Epithelial cell of esophagus (primary cell): ENCODE results near the gene TXN2.

- RRBS = 89% methylated on average over 3 of the region's 13 CpGs
Measured at GRCh38 chr22:36293080-36293540, 40.2 kb downstream of the APOL1 start.

GRCh38 chr22:36305003-36305596 is 52.2 kb downstream of the APOL1 start:
- RRBS = no CpG with 5 or more reads among the region's 19 CpGs

- RRBS = no CpG with 5 or more reads among the region's 14 CpGs
Measured at GRCh38 chr22:36350690-36351607, 36.8 kb downstream of the MYH9 start.

- RRBS = no CpG with 5 or more reads among the region's 5 CpGs
Measured at GRCh38 chr22:36361414-36361875, 26.3 kb downstream of the MYH9 start.

GRCh38 chr22:36434427-36435184 is 46.8 kb downstream of the TXN2 start:
- RRBS = no CpG with 5 or more reads among the region's 20 CpGs

DNA sequence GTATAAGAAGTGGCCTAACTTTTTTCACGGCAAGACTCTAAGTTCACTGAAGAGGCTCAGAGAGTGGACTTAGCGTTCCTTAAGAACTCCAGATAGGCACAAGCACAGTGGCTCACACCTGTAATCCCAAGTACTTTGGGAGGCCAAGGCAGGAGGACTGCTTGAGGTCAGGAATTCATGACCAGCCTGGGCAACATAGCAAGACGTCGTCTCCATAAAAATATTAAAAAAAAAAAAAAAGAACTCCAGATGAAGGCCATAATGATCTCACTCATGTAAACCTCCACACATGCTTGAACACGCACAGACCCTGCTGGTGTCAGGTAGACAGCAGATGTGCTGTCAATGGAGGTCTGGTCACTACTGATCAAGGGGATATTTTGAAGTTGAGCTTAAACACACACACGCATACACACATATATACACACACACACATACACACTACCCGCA is 10.9 kb downstream of the TXN2 start:
- RRBS = no CpG with 5 or more reads among the region's 7 CpGs

GRCh38 chr22:36471949-36472591 is 9.4 kb downstream of the TXN2 start:
- RRBS = no CpG with 5 or more reads among the region's 8 CpGs

DNA sequence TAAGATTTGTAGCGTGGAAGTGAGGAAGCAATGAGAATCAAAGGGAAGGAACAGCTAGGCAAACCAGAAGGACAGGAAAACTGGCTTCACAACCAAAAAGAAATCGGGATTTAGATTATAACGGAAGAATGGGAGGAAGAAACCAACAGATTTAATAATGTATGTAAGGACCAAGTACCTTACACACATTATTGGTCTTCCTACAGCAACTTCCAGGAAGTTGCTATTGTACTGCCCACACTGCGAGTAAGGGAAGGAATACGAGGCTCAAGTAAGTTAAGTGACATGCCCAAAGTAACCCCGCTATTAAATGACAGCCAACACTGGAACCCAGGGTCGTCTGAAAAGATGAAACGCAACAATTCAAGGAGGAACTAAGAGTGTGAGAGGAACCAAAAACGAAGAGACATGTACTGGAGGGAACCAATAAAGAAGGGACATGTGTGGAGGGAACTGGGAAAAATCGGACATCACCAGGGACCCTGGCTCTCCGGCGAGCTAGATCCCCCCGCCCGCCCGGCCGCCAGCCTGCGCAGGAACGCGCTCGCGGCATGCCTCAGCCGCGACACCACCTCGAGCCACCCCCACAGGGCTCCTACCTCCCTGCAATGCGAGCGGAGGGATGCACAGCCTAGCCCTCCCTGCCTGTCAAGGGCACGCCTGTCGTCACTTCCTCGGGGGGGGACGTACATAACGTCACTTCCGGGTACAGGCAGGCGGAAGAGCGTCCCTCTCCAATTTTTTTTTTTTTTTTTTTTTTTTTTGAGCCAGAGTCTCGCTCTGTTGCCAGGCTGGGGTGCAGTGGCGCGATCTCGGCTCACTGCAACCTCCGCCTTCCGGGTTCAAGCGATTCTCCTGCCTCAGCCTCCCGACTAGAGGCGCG is at the start of gene TXN2:
Gene TXN2 (minus strand): TSS at position 676 of the 883 bp plus-strand sequence.
- RRBS = no CpG with 5 or more reads among the region's 44 CpGs

GRCh38 chr22:36481848-36482340 is 454 bp upstream of the TXN2 start:
- RRBS = no CpG with 5 or more reads among the region's 33 CpGs

DNA sequence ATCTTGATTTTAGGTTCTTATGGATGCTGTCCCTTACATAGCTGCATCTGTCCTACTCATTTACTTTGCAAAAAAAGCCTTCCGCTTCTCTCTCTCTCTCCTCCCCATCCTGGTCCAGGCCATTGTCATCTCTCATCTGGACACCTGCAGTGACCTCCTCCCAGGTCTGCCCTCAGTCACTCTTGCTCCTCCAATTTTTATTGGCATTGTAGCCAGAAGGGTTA is 56.6 kb downstream of the CACNG2 start:
- RRBS = no CpG with 5 or more reads among the region's 1 CpG

GRCh38 chr22:36659535-36660876 is 43.5 kb downstream of the CACNG2 start:
- RRBS = 39% methylated on average over 2 of the region's 30 CpGs

- RRBS = no CpG with 5 or more reads among the region's 7 CpGs
Measured at GRCh38 chr22:36871800-36872188, 11.0 kb downstream of the NCF4 start.

GRCh38 chr22:36873741-36874095 is 12.9 kb downstream of the NCF4 start:
- RRBS = no CpG with 5 or more reads among the region's 4 CpGs

DNA sequence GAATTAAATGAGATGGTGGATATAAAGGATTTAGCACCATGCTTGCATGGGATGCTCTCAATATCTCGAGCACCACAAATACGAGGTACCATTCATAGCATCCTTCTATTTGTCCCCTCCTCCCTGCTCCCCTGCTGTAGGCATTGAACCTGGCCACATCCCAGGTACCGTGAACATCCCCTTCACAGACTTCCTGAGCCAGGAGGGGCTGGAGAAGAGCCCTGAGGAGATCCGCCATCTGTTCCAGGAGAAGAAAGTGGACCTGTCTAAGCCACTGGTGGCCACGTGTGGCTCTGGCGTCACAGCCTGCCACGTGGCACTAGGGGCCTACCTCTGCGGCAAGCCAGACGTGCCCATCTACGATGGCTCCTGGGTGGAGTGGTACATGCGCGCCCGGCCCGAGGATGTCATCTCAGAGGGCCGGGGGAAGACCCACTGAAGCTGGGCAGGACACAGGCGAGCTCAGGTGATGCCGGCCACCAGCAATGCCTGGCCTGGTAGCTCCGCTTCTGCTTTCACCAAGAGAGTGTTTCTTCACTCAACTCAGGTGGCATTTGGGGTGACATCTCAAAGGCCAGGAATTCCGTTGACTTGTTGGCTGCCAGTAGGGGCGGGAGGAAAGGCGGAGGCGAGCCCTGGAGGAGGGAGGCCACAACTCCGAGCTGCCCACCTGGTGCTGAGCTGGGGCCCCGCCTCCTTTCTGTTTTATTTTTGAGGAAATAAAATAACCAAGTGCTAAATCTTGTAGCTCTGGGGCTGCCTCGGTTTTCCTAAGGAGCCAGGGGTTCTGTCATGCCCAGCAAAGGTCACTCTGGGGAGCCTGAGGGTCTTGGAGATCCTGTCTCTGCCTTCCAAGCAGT is 9.8 kb downstream of the MPST start:
- RRBS = 88% methylated on average over 1 of the region's 25 CpGs

DNA sequence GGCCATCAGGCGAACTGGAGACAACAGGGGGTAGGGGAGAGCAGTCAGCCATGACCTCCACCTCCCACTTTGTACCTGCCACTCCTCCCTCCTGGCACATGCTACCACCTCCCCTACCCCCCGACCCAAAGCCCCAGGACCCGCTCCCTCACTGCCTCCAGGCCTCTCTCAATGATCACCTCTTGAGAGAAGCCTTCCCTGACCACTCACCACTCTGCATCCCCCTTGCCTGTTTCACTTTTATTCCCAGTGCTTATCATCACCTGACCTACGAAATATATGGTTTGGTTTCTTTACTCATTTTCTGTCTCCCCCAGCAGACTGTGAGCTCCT is 12.0 kb downstream of the IL2RB start:
- RRBS = no CpG with 5 or more reads among the region's 4 CpGs

GRCh38 chr22:37145682-37146540 is 3.8 kb downstream of the IL2RB start:
- RRBS = no CpG with 5 or more reads among the region's 16 CpGs

GRCh38 chr22:37187507-37187820 is 583 bp downstream of the C1QTNF6 start:
- RRBS = no CpG with 5 or more reads among the region's 5 CpGs

DNA sequence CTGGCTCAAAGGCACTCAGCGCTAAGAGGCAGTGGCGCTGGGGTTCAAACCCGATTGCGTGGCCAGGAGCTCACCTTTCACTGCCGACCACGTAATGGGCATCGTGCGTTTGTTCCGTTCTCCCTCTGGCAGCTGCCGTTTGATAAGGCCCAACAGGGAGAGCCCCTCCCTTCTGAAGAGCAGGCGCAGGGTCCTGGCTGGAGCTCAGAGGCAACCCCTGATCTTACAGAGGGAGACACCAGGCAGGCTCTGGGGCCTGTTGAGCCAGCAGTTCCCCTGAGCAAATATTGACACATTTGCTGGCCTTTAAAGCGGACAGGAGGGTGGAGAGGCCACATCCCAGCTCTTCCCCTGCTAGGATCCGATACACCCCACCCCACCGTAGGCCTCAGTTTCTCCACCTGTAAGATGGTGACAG is 11.7 kb upstream of the C1QTNF6 start:
- RRBS = no CpG with 5 or more reads among the region's 14 CpGs

GRCh38 chr22:37274253-37275114 is 7.8 kb upstream of the CYTH4 start:
- RRBS = no CpG with 5 or more reads among the region's 15 CpGs

DNA sequence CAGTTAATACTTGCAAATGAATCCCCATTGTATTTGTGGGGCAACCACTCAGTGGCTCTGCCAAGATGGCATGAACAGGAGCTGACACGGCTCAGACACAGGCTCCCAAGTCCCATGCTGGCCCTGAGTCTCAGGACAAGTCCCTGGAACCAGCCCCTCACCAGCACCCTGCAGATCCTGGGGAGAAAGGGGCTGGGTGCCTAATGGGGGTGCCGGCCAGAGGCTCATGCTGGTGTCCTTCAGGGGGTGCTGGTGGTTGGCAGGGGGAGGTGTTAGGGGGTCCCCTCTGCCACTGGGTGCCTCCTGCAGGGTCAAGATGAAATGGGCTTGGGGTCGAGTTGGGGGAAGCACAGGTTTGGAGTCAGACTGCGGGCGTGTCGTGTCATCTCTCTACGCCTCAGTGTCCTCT is 11.2 kb downstream of the CYTH4 start:
- RRBS = no CpG with 5 or more reads among the region's 7 CpGs